ENCODE data around the genes NBPF12, CHD1L and PPIAL4G.

DNA sequence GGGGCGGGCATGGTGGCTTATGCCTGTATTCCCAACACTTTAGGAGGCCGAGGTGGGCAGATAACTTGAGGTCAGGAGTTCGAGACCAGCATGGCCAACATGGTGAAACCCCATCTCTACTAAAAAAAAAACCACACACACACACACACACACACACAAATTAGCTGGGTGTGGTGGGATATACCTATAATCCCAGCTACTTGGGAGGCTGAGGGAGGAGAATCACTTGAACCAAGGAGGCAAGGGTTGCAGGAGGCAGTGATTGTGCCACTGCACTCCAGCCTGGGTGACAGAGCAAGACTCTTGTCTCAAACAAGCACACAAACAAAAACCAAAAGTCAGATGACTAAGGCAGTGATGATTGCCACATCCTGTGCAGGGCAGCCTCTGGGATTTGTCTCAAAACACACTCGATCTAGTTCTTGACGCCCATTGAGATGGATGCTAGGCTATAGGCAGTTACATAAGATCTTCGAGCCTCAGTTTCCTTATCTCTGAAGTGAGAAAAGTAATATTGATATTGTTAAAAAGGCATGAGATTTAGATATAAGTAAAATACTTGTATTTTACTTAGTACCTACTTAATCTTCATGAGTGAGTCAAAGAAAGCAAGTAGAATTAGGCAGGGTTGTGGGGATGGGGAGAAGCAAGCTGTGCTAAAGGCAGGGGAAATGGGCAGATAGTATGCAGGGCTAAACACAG is 67.4 kb upstream of the PPIAL4H start:
- RRBS: no CpG with 5 or more reads among the region's 6 CpGs

DNA sequence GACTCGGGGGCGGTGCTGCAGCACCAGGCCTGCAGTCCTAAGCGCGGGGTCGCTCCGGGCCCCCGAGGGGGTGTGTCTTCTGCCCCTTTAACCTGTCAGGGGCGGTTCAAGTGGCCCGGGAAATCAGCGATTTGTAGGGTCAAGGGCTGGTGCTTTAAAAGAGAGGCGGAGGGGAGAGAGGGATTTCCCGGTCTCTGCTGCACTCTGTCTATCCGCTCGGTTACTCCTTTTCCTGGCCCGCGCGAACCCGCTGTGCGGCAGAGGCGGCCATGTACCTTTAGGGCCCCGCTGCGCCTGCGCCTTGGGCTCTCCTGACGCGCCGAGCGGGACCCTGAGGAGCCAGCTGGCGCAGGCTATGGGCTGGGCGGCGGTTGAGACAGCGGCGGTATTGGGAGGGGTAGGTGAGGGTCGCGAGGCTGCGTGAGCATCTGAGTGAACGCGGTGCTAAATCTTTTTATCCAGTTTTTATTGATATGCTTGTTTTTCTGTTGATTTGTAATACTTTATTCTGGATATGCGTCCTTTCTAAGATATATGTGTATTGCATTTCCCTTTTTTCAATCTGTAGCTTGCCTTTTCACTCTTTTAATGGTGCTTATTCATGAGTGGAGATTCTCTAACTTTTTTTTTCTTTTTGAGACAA is 127.8 kb upstream of the PPIAL4H start:
- RRBS: no CpG with 5 or more reads among the region's 38 CpGs

DNA sequence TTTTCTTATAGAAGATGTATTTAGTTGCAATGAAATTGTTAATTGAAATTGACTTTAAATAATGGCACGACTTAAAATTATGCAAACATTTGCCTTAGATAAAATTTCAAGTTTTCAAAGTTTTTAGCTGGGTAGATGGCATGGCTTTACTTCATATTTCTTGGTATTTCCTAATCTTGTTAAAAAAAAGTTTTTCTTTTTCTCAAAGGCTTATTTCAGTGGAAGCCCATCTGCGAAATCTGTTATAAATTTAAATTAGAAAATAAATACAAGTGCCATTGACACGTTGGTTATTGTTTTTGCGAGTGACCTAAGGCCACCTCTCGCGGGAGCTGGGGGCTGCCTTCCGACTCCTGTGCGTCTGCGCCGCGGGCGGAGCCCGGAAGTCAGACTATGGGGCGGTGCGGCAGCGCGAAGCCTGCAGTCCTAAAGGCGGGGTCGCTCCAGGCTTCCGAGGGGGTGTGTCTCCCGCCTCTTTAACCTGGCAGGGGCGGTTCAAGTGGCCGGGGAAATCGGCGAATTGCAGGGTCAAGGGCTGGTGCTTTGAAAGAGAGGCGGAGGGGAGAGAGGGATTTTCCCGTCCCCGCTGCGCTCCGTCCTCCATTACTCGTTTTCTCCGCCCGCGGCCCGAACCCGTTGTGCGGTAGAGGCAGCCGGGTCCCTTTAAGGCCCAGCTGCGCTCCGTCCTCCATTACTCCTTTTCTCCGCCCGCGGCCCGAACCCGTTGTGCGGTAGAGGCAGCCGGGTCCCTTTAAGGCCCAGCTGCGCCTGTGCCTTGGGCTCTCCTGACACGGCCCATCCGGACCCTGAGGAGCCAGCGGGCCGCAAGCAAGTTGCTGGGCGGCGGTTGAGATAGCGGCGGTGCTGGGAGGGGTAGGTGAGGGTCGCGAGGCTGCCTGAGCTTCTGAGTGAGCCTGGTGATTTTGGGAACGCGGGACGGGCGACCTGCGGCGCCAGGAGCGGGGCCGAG is at the start of gene NBPF12:
TSS of gene NBPF12 (plus strand) at position 382 of the 970 bp plus-strand sequence.
- RRBS: no CpG with 5 or more reads among the region's 66 CpGs

GRCh38 chr1:146948325-146949090 is 10.4 kb downstream of the NBPF12 start:
- RRBS: no CpG with 5 or more reads among the region's 11 CpGs

DNA sequence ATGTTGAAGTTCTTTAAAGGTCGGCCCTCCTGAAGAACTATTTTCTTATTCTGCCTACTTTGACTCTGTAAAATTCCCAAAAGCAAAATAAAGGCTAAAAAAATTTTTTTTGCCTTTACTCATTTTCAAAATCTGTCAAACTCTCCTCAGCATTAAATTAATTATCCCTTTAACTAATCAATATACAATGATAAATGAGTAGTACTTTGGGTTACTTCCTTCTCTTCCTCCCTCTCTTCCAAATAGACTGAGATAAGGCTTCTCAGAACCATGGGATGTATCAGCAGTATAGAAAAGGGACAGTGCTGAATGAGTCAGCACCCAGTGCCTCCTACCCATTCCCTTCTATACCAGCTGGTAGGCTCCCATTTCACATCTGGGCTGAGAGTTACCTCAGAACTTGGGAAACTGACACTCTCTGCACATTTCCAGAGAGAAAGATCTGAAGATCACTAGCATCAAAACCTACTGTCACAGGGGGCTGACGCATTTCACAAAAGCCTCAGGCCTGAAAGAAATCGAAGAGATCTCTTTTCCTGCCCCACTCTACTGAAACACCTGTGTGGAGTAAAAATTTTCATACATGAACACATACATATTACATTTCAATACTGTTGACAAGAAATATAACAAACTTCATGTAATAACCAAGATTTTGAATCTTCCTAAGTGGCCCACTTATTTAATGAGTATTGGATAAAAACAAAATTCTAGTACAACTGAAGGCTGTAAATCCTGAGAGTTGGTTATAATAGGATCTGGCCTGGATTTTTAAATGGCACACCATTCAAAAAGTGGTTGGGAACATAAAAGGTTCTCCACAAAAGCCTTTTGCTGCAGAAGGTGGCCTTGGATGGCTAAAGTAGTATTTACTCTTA is 15.1 kb downstream of the PRKAB2 start:
- RRBS: no CpG with 5 or more reads among the region's 3 CpGs

DNA sequence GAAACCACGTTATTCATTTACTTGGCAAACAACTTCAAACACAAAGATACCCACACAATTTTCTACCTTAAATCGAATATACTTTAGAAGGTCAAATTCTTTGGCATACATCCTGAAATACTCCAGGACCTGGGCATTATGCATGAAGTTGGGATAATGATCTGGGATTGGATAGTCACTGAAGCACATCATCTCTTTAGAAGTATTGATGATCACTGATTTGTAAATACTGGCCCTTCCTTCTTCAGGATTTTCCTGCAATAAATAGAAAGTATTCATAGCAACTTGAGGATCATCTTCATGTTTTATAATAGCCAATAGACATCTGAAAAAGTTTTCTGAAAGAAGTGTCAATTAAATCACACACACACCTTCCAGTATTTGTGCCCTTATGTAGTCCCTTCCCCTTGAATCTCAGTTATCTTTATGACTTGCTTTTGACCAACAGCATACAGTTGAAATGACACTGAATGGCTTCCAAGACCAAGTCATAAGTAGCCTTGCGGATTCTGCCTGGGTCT is 9.4 kb downstream of the FMO5 start:
- RRBS: no CpG with 5 or more reads among the region's 3 CpGs

GRCh38 chr1:147242163-147242873 is at the start of gene CHD1L:
CHD1L (plus strand) TSS chr1:147242684.
- RRBS: 3% methylated on average over 4 of the region's 56 CpGs

DNA sequence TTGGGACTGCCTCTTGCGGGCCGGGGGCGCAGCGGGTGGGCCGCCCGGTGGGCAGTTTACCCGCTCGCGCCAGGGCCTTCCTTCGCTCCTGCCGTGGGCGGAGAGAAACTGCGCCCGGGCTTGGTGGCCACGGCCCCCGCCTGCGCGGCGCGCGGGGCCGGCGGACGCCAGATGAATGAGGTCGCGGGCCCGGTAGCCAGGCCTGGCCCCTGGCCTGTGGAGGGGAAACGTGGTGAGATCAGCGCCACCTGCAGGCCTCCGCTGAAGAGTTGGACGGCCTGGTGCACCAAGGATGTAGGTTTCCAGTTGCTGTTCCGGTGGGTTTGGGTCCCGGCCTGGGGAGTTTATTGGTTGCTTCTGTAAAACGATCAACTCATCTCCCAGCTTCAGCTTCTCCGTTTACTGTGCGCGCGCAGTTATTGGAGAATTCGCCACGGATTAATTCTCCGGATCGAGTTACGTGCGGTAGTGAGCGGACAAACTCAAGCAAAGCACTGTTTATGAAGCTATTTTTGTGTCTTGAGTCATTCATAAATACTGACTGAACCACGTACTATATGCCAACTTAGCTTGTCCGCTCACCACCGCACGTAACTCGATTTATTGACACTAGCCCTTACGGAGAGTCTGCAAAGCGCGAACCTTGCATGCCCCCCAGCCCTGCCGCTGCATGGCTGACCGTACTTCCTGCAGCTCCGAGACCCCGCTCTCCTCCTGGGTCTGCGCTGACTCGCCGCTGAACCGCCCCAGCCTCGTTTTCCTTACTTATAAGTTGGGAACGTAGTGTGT is 584 bp downstream of the CHD1L start:
- RRBS: 1% methylated on average over 24 of the region's 63 CpGs

- RRBS: no CpG with 5 or more reads among the region's 15 CpGs
These were observed 717 bp downstream of the BCL9 start for GRCh38 chr1:147542037-147542399.

DNA sequence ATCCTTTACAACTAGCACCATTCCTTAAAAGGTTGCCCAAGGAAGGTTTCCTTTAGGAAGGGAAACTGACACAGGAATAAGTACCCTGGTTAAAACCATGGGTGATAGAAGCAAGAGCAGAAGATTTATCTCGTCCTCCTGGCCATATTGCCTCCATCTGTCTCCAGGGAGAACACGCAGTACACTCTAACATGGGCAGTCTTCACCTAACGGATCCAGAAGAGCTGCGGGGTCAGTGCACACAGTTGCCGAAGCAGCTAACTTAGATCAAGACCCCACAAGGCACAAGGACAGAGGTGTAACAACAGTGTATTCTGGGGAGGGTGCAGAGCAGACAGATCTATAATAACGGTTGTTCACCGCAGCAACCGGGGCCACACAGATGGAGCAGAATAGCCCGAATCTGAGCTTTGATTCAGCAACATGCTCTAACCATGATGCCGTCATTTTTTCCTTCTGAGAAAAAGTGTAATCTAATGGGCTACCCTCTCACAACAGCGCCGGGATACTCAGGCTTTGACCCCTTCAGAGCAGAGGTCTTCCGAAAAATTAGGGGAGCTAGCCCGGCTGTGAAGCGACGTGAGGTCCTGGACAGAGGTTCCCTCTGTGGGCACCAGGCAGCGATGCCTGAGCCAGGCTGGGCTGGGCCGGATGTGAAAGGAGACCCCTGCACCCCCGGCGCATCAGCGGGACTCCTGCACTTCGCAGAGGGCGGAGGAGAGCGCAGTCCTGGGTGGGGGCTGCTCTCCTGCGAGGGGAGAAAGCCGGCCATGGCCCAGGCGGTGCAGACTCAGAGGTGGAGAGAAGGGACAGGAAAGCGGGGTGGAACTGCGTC is 57.4 kb downstream of the BCL9 start:
- RRBS: 3% methylated on average over 14 of the region's 29 CpGs

GRCh38 chr1:147624722-147625435 is 45.4 kb downstream of the ACP6 start:
- RRBS: 81% methylated on average over 3 of the region's 11 CpGs

- RRBS: no CpG with 5 or more reads among the region's 4 CpGs
These were observed 27.3 kb downstream of the ACP6 start for GRCh38 chr1:147642944-147643558.

GRCh38 chr1:147757679-147758311 is 2.6 kb downstream of the GJA5 start:
- RRBS: no CpG with 5 or more reads among the region's 9 CpGs

- RRBS: no CpG with 5 or more reads among the region's 6 CpGs
These were observed 12.2 kb upstream of the GJA5 start for GRCh38 chr1:147772456-147773061.

GRCh38 chr1:147794441-147795031 is 34.1 kb upstream of the GJA5 start:
- RRBS: 40% methylated on average over 3 of the region's 10 CpGs

- RRBS: no CpG with 5 or more reads among the region's 3 CpGs
These were observed 69.4 kb upstream of the GJA8 start for GRCh38 chr1:147833040-147833750.

DNA sequence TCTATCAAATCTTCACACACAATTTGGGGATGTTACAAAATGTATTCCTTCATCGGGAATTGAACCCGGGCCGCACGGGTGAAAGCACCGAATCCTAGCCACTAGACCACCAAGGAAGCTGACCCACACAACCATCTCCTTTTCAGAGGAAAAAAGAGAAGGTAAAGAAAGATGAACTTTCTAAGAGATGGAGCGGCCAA is 156.7 kb upstream of the NBPF11 start:
- RRBS: no CpG with 5 or more reads among the region's 6 CpGs

GRCh38 chr1:148362032-148363030 is 120.8 kb downstream of the PPIAL4G start:
- RRBS: no CpG with 5 or more reads among the region's 45 CpGs

DNA sequence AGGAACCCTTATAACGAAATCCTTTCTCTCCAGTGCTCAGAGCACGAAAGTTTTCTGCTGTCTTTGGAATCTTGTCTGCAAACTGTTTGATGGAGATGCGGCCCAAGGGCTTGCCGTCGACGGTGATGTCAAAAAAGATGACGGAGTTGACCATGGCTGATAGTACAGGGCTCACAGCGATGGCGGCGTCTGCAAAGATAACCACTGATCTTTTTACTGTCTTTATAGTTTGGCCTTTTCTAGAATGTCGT is at the start of gene PPIAL4G:
TSS of gene PPIAL4G (minus strand) at position 204 of the 251 bp plus-strand sequence.
- RRBS: no CpG with 5 or more reads among the region's 11 CpGs